Colon Carcinoma Metastatic in the Brain (tissue), 2 donors: ENCODE results near the genes FFAR1, HAUS5, COX6B1, PROSER3 and APLP1.

- PRO-cap, 2 experiments, result peak in 1 of 2 experiments; most common minus-strand start chr19:35120582 (in 1)
Measured at GRCh38 chr19:35120366-35121496, 5.1 kb downstream of the FXYD3 start.

GRCh38 chr19:35141684-35142262, 1.3 kb upstream of the FXYD7 start:
- PRO-cap, 2 experiments, result no peak in any of the 2 experiments

GRCh38 chr19:35155397-35156328, 1.1 kb downstream of the FXYD5 start:
- PRO-cap, 2 experiments, result peak in 2 of 2 experiments; most common minus-strand start chr19:35155731 (in 2)

- PRO-cap, 2 experiments, result no peak in any of the 2 experiments
Measured at GRCh38 chr19:35195665-35196309, 32.8 kb downstream of the FAM187B start.

DNA sequence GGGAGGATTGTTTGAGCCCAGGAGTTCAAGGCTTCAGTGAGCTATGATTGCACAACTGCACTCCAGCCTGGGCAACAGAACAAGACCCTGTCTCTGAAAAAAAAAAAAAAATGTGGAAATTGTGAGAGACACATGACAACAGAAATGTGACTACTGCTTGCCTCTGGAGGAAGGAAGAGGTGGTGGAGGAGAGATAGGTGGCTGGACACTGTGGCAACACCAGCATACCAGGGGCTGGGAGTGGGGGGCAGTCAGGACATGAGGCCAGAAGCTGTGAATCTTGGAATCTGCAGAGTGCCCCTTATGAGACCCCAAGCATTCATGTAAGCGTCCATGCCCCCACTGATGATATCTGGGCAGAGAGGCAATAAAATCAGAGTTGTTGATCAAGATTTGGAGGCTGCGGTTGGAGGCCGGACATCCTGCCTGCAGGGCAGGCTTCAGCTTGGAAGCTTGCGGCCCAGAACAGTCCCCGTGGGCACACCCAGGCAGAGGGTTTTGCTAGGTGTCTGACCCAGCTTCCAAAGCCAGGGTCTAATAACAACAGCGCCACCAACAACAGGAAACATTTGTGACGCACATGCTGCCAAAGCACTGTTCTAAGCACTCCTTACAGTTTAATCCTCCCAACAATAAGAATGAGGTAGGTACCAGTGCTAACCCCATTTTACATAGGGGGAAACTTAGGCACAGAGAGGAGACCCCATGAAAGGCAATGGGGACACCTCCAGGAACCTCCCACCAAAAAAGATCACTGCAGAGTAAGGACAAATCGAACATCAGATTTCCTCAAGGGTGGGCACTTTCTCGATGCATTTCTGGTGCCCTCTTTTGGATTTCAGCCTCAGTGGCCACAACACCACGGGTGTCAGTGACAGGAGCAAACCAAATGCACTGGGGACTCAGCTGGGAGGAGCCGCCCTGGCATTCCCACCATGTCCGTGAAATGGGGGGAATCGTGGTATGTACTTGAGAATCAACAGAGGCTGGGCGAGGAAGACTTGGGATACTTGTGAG, 16.7 kb downstream of the FAM187B start:
- PRO-cap, 2 experiments, result no peak in any of the 2 experiments

GRCh38 chr19:35250114-35250765, 1.4 kb downstream of the LSR start:
- PRO-cap, 2 experiments, result no peak in any of the 2 experiments

- PRO-cap, 2 experiments, result no peak in any of the 2 experiments
Measured at GRCh38 chr19:35279865-35280409, 2.4 kb upstream of the HAMP start.

DNA sequence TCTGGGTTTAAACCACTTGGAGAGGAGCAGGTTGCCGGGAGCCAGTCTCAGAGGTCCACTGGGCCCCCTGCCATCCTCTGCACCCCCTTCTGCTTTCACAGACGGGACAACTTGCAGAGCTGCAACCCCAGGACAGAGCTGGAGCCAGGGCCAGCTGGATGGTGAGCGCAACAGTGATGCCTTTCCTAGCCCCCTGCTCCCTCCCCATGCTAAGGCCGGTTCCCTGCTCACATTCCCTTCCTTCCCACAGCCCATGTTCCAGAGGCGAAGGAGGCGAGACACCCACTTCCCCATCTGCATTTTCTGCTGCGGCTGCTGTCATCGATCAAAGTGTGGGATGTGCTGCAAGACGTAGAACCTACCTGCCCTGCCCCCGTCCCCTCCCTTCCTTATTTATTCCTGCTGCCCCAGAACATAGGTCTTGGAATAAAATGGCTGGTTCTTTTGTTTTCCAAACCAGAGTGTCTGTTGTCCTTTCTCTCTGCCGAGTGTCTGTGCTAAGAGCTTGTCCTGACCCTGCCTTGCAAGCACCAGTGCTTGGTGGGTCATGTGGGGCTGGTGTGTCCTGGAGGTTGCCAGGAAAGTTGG, 2.5 kb downstream of the HAMP start:
- PRO-cap, 2 experiments, result no peak in any of the 2 experiments

DNA sequence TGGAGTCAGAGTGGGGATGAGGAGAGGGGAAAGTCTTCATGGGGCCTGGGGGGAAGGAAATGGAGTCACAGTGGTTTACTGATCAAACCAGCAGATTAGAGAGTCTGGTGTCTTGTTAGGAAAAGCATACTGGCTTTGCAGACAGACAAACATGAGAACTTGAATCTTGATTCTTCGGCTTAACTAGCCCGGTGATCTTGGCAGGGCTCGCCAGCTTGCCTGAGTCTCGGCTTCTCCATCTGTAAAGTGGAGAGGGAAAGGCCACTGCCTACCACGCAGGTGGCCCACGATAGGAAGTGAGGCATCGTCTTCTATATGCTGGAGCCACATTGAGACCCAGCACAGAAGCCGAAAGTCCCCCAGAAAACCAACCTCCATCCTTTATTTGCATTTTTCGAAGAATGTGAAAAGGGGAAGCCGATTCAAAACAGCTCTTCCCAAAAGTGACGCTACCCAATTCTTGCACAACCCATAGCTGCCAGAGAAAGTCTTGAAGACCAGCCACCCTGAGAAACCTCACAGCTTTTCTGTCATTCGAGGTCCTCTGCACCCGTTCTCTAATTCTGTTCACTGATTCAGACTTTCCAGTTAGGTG, at the start of gene FFAR1:
Gene FFAR1, plus strand, starts transcription at position 519 of the 595 bp plus-strand sequence.
- PRO-cap, 2 experiments, result no peak in any of the 2 experiments

DNA sequence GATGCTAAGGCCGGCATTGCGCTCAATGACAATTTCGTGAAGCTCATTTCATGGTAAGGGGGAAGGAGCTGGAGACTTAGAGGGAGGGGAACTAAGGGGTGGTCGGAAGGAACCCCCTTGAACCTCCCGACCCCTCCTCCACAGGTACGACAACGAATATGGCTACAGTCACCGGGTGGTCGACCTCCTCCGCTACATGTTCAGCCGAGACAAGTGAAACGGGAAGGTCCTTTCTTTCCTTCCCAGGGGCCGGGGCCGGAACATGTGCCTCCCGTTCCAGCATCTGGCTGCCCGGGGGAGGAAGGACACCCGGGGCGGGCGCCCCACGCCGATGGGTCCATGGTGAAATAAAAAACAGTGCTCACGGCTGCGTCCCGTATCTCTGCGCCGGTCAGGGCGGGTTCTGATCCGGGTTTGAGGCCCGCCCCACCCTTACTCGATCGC, 450 bp upstream of the TMEM147 start:
- PRO-cap, 2 experiments, result no peak in any of the 2 experiments

- PRO-cap, 2 experiments, result peak in 2 of 2 experiments; most common plus-strand start chr19:35612754 (in 1); most common minus-strand start chr19:35612664 (in 2)
Measured at GRCh38 chr19:35612487-35612977, at the start of gene HAUS5. TSS of gene HAUS5 (plus strand) at chr19:35612735.

GRCh38 chr19:35644951-35645550, 3.1 kb upstream of the COX6B1 start:
- PRO-cap, 2 experiments, result peak in 1 of 2 experiments; most common plus-strand start chr19:35645244 (in 1); most common minus-strand start chr19:35645084 (in 1)

- PRO-cap, 2 experiments, result peak in 2 of 2 experiments; most common plus-strand start chr19:35648349 (in 2); most common minus-strand start chr19:35648082 (in 2)
Measured at GRCh38 chr19:35647955-35648613, at the start of gene COX6B1. TSS of gene COX6B1 (plus strand) at chr19:35648323.

DNA sequence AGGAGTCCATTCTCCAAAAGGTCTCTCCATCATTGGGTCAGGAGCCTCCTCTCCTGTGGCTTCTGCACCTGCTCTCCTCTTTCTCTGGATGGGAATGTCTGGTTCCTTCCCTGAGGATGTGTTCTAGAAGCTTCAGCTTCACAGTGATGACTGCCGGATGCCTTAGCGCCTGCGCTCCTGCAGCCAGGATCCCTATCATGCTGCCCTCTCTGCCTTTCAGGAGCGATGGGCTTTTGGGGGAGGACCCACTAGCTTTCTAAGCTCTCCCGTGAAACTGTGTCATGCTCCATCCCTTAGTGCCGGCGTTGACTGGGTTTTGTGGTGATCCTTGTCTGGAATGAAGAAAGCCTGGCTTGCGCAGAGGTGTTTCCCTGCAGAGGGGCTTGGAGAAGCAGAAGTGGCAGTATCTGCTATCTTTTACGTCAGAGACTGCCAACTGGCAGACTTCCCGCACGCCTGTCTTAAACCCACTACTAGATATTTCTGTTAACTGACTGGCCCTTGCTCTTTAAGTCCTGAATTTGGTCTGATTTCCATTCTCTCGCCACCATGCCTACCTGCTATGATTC, 3.9 kb upstream of the KMT2B start:
- PRO-cap, 2 experiments, result no peak in any of the 2 experiments

DNA sequence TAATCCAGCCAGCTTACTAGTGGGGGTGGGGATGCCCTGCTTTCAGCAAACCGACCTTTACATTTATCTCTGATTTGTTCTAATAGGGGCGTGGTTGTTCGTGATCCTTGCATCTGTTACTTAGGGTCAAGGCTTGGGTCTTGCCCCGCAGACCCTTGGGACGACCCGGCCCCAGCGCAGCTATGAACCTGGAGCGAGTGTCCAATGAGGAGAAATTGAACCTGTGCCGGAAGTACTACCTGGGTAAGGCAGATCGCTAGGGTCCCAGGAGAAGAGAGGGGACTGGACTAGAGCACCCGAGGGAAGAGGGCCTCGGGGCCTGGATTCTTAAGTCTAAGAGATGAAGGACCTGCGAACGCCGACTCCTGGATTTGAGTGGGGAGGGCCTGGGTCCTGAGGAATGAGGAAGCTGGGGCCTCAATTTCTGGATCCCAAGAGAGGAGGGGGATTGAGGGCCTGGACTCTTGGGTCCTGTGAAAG, 338 bp downstream of the PSENEN start:
- PRO-cap, 2 experiments, result no peak in any of the 2 experiments

GRCh38 chr19:35754925-35755929, 1.6 kb downstream of the HSPB6 start:
- PRO-cap, 2 experiments, result no peak in any of the 2 experiments

- PRO-cap, 2 experiments, result peak in 2 of 2 experiments; most common plus-strand start chr19:35758184 (in 2)
Measured at GRCh38 chr19:35758024-35758403, at the start of gene PROSER3. TSS of gene PROSER3 (plus strand) at chr19:35758176.

- PRO-cap, 2 experiments, result no peak in any of the 2 experiments
Measured at GRCh38 chr19:35788074-35788625, 12.8 kb downstream of the ARHGAP33 start.

DNA sequence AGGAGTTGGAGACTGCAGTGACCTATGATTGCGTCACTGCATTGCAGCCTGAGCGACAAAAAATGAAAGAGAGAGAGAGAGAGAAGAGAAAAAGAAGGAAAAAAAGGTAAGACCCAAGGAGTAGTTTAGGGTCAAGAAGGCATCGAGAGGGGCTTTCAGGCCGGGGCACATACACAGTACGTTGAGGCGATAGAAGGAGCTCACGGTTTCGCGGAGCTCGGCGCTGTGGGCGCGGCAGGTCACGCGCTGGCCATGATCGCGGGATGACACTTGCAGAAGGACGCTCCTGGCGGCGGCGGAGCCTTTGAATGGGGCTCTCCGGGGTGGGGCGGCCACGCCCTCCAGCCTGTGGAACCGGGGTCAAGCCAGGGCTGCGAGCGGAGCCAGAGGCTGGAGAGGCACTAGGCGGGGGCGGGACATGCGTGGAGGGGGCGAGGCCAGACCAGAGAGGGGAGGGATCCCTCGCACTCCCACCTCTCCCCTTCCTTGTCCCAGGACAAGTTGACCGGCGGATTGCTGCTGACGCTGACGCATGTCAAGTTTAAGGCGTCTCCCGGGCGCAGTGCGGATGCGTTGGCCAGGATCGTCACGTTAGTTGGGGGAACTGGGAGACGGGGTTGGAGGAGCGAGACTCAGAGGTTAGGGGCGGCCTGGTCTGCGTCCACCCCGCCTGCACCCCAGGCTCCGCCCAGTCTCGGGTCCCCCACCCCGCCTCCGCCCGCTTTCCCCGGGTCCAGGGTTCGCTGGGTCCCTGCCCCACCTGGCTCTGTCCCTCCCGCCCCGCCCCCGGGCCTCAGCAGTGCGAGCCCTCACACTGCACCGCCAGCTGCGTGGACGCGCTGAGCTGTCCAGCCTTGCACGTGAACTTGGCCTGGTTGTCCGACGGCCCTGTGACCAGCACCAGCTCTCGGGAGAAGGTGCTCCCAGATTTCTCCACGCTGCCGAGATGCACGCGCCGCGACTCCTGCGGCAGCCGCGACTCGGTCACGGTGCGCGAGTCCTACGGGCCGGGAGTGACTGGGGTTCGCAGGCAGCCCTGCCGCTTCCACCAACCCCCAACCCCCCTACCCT, 6.8 kb downstream of the NPHS1 start:
- PRO-cap, 2 experiments, result no peak in any of the 2 experiments

DNA sequence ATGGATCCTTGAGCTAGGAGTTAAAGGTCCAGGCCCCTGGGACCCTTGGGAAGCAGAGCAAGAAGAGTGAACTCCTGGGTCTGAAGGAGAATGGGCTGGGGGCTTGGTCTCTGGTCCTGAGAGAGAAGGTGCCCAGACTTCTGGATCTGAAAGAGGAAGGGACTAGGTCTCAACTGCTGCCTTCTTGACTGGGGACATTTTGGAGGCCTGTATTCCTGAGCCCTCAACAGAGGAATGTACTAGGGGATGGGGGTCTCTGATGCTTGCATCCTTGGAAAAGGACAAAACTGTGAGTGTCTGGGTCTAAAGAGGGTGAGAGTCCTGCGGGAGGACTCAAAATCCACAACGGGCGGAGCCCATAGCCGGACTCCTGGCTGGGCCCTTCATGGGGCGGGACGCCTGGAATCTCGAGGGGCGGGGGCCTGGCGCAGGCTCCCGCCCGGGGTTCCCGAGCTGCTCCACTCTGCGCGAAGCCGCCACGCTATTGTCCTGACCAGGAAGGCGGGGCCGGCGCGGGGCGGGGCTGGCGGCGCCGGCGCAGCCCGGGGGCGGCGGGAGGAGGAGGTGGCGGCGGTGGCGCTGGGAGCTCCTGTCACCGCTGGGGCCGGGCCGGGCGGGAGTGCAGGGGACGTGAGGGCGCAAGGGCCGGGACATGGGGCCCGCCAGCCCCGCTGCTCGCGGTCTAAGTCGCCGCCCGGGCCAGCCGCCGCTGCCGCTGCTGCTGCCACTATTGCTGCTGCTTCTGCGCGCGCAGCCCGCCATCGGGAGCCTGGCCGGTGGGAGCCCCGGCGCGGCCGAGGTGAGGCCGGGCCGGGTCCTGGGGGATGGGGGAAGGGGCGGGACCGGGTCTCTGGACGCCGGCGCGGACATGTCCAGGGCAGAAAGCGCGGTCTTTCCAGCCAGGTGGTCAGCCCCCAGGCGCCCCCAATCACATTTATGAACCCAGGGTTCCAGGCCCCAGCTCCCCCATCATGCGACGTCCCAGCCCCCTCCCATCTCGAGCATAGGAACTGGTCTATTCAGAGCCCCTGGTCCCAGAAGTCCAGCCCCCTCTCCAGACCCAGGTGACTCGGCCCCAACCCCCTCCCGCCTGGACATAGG, at the start of gene APLP1:
Gene APLP1, plus strand, starts transcription at position 590 of the 1,101 bp plus-strand sequence.
- PRO-cap, 2 experiments, result no peak in any of the 2 experiments